ENCODE measurements around the genes IFIT2, IFIT1B, IFIT1, PANK1, KIF20B, RPP30 and TNKS2.

DNA sequence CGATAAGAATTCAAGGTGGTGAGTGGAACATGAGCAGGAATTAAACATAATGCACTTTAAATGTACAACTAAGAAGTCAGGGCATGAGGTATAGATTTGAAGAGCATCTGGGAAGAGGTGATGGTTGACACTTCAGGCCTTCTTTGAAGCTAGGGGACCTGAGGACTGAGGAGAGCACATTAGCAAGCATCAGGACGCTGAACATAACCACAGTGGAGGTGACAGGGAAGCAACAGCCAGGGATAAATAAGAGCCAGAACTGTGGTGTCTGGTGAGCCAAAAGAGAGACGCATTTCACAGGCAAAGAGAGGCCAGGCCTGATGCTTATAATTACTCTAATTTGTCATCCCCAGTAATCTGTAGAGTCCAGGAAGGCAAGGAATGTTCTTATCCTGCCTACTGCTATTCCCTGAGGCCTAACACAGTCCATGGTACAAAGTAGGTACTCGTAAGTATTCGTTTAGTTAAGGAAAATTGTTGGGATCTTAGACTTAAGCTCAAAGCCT, 10.4 kb upstream of the FAS start:
- PRO-cap = no peak
- RAMPAGE, long total RNA, 4 experiments = no peak in any of the 4 experiments

DNA sequence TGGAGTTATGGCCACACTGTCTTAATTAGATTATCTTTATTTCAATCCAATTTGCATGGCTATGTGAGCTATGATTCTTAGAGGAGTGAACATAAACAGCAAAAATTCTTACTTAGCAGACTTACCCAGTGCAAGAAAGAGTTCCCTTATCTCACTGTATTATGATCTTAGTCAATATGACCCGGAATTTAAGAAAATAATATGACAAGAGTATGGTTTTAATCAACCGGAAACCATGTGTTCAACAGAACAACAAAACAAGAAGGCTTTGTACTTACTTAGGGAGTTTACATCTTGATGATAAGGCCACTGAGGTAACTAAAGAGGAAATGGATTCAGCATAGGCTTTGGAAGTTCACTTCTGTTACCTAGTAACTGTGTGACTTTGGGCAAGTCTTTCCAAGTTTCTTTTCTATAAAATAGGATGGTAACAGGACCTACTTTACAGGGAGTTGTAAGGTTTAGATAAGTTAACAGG, 7.4 kb upstream of the FAS start:
- PRO-cap = no peak
- RAMPAGE, long total RNA, 4 experiments = no peak in any of the 4 experiments

GRCh38 chr10:88989867-88990331, 699 bp upstream of the FAS start:
- PRO-cap = unidirectional peak, plus-strand start at chr10:88990216; unidirectional peak, plus-strand start at chr10:88990283
- RAMPAGE, long total RNA, 4 experiments = no peak in any of the 4 experiments

- PRO-cap = unidirectional peak, minus-strand start at chr10:89001583
- RAMPAGE, long total RNA, 4 experiments = no peak in any of the 4 experiments
Observed at GRCh38 chr10:89001081-89002335, 10.9 kb downstream of the FAS start.

- PRO-cap = bidirectional peak, plus-strand start at chr10:89302049, minus-strand start at chr10:89301871; unidirectional peak, minus-strand start at chr10:89302105
- RAMPAGE, long total RNA, 4 experiments = start-site peak on the plus strand in 3 of 4 experiments, at chr10:89301954-89302049 at its widest, 9 to 47 reads per replicate
Observed at GRCh38 chr10:89301649-89302573, at the start of gene IFIT2. Gene IFIT2, plus strand, starts transcription at chr10:89302046.

DNA sequence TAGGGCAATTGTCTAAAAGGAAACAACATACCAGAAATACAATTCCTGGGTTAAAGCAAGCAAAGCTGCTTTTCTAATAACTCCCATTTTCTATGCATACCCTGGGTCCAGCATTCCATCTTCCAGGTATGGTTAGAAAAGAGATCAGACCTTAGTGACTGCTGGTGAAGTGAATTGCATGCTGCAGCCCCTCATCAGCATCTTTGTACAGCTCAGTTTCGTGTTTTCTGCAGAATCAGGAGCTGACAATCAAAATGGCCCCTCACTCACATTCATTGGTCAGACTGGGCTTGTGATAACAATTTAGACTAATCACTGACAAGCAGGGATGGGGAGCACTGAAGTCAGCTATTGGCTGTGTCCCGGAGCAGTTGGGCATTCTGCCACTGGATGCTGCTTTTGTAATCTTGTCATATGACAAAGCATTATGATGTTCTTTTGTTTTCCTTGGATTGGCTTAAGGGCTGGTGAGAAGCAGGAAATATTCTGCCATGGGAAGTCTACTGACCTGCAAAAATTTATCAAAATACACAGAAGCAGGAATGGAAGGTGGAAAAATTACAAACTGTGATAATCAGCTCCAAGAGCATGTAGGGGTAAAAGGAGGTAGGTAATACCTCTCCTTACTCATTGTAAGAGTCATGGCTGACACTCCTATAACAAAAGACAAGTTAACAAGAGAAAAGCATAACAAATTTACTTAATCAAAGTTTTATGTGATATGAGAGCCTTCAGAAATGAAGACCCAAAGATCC, 14.8 kb downstream of the IFIT3 start:
- PRO-cap = no peak
- RAMPAGE, long total RNA, 4 experiments = no peak in any of the 4 experiments

DNA sequence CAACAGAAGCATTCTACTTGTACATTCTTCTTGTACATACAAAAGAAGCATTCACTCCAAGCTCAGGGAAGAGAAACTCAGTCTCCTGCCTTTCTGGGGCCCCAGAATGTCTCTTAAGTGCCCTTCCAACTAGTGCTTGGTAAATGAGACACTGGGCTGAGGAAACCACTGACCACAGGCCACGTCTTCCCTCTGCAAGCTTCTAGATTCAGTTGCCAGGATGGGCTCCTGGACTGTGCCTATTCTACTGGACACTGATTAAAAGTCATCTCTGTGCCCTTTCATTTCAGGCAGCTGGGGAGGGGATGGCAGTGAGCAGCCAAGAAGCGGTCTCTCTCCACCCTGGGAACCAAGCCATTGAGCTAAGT, 8.7 kb upstream of the IFIT1B start:
- PRO-cap = no peak
- RAMPAGE, long total RNA, 4 experiments = no peak in any of the 4 experiments

GRCh38 chr10:89377801-89378331, at the start of gene IFIT1B:
Gene IFIT1B, plus strand, starts transcription at chr10:89378056.
- PRO-cap = no peak
- RAMPAGE, long total RNA, 4 experiments = no peak in any of the 4 experiments

GRCh38 chr10:89392113-89392830, at the start of gene IFIT1:
Gene IFIT1, plus strand, starts transcription at chr10:89392623.
- PRO-cap = unidirectional peak, plus-strand start at chr10:89392651
- RAMPAGE, long total RNA, 4 experiments = start-site peak on the plus strand in 2 of 4 experiments, at chr10:89392621-89392651 at its widest, 30 to 42 reads per replicate

- PRO-cap = no peak
- RAMPAGE, long total RNA, 4 experiments = no peak in any of the 4 experiments
Observed at GRCh38 chr10:89602165-89602564, 42.9 kb downstream of the PANK1 start.

GRCh38 chr10:89644875-89645419, at the start of gene PANK1:
Gene PANK1, minus strand, starts transcription at chr10:89645242.
- PRO-cap = unidirectional peak, minus-strand start at chr10:89645215; unidirectional peak, minus-strand start at chr10:89645255
- RAMPAGE, long total RNA, 4 experiments = no peak in any of the 4 experiments

GRCh38 chr10:89701038-89702036, at the start of gene KIF20B:
Gene KIF20B, plus strand, starts transcription at chr10:89701590.
- PRO-cap = bidirectional peak, plus-strand start at chr10:89701617, minus-strand start at chr10:89701386; unidirectional peak, minus-strand start at chr10:89701864
- RAMPAGE, long total RNA, 4 experiments = start-site peak on the plus strand in 2 of 4 experiments, at chr10:89701516-89701638 at its widest, 28 to 43 reads per replicate

DNA sequence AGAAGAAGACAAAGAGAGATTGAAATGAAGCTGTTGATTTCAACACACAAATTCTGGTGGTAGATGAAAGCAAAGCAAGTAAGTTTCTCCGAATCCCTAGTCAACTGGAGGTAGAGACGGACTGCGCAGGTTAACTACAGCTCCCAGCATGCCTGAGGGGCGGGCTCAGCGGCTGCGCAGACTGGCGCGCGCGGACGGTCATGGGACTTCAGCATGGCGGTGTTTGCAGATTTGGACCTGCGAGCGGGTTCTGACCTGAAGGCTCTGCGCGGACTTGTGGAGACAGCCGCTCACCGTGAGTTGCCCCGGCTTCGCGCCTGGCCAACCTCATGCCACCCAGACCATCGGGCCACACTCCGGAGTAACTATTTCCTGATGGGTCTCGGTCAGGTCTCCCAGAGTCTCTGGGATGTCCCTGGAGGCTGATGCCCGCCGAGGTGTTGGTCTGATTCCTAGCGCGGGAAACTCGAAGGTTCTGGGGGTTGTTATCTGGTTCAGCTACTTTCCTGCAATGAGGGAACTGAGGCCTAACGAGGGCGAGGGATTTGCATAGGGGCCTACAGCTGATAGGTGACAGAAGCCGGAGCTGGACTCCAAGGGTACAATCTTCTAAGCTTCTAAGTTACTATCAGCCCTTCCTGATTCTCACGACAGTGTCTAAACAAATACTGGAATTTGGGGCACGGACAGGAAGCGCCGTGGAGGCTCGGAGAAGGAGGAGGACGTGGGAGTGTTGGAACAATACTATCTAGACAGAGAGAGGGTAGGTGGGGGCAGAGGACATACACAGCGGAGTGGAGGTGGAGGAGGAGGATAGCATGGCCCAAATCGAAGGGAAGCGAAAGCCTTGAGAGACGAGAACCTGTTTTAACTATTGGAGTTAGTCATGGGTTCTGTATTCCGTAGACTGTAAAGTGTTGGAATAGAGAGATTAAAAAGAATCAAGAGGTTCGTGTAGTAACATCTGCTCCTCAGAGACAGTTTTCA, at the start of gene RPP30:
Gene RPP30, plus strand, starts transcription at position 201 of the 987 bp plus-strand sequence.
- PRO-cap = bidirectional peak, plus-strand start at position 201 of the sequence, minus-strand start at position 106 of the sequence
- RAMPAGE, long total RNA, 4 experiments = start-site peak on the plus strand in 4 of 4 experiments, centred at positions 200 to 209 of the sequence, 31 to 218 reads per replicate

DNA sequence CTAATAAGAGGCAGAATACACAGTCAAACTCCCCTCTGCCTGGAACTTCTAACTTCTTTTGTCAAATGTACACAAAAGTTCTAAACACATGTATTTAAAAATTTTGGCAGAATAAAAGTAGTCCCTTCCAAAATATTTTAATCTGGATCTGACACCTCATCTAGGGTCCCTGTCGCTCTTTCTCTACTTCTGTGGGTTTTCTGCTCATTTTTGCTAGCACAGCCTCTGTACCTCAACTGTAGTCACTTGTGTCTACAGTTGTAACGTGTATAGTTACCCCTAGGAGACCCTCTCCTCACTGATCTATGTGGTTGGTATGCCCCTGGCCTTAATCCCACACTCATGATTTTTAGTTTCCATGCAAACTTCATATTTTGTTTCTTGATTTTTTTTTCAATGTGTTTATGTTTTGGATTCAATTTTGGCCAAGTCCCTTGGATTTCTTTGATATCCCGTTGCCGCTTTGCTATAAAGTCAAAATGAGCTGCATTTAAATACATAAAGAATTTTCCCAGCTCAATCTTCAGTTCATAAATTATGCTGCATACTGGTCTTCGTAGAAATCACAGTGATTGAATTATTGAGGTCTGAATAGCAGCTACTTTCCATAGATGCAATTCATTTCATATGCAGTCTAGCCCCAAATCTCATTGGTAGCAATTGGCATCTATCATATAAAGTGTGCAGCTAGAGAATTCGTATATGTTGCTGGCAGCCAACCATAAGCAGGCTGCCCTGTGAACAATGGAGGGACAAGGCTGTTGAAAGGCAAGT, 4.0 kb downstream of the ANKRD1 start:
- PRO-cap = no peak
- RAMPAGE, long total RNA, 4 experiments = no peak in any of the 4 experiments

DNA sequence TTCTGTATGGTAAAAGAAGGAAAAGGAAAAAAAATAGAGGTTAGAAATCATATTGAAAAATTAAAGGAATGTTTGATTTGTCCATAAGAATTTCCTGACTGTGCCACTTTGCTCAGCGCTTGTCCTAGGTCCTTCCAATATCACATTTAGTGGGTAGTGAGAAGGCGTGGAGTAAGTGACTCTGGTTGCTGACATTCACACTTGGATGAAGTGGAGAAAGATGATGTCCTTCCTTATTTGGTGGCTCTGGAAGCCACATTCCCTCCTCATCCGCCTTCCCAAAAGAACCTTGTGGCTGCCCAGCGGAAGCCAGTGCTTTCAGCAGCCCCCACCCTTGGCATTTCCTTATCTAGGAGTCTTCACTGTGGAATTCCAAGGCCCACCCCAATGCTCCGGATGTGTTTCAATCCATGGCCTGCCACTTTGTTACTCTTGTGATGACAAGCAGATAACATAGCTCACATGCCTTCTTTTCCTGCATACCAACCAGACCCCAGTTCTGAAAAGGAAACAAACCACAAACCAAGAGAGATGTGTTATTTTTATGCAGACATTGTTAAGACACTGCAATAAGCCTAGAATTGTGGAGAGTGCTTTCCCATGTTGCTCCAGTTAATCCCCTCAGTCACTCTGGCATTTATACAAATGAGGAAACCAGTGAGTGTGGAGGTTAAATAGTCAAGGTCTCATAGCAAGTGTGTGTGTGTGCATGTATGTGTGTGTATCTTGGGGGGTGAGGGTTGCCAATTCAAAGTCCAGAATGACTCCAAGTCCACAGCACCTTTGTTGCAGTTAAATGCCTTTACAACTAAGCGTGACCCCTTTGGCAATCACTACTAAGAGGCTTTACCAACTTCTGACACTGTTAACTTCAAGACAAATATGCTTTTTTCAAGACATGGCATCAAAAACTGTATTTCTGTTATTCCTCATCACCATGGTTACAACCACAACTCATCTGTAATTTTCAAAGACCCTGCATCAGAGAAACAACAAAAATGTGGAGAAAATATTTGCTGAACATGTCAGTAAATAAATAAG, 10.3 kb upstream of the ANKRD1 start:
- PRO-cap = no peak
- RAMPAGE, long total RNA, 4 experiments = no peak in any of the 4 experiments

- PRO-cap = no peak
- RAMPAGE, long total RNA, 4 experiments = start-site peak on the plus strand in 1 of 4 experiments, at chr10:91245510-91245646 at its widest, 5 reads per replicate
Observed at GRCh38 chr10:91245310-91246017, 25.0 kb downstream of the PCGF5 start.

DNA sequence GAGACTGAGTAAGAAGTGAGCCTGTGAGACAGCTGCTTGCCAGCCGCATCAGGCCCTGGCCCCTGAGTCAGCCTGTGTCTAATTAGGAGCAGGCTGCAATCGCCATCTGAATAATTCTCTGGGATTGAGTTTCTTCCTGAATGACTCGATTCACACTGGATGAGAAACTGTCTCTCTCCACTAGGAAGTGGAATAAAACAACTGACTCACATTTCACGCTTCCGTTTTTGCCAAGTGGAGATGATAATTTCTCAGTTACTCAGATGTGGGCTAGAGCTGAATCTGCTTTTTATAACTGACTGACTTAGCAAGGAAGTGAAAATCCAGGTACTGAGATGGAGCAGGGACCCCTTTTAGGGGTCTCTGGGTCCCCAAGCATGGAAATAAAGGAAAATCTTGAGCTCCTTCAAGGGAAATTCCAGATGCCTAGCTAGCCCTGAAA, 69.1 kb upstream of the HECTD2 start:
- PRO-cap = no peak
- RAMPAGE, long total RNA, 4 experiments = no peak in any of the 4 experiments

- PRO-cap = no peak
- RAMPAGE, long total RNA, 4 experiments = no peak in any of the 4 experiments
Observed at GRCh38 chr10:91604562-91605325, 28.1 kb downstream of the PPP1R3C start.

DNA sequence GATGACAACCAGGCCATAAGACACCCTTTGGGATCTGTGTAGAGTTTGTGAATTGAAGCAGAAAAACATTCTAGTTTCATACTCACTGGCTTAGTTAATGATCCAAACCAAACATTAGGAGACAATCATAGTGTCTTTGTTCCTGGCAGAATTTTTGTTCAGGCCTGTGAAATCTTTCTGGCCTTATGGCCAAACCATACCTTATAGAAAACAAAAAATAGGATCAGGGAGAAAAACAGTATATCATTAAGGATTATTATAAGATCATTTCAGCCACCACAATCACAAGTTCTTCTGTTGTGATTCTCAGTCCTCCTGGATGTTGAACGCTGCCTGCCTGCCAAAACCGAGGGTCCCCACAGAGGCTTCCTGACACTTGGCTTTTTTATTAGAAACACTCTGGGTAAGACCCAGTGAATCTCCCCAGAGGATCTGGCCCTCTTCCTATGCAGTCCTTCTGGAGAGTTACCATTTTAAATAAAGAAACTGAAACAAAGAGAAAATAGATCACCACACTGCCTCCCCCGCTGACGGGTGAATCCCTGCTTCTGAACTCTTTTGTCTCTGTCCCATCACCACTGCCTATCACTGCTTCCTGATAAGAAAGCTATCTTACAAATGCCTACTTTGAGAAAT, 79.3 kb upstream of the PPP1R3C start:
- PRO-cap = no peak
- RAMPAGE, long total RNA, 4 experiments = no peak in any of the 4 experiments

DNA sequence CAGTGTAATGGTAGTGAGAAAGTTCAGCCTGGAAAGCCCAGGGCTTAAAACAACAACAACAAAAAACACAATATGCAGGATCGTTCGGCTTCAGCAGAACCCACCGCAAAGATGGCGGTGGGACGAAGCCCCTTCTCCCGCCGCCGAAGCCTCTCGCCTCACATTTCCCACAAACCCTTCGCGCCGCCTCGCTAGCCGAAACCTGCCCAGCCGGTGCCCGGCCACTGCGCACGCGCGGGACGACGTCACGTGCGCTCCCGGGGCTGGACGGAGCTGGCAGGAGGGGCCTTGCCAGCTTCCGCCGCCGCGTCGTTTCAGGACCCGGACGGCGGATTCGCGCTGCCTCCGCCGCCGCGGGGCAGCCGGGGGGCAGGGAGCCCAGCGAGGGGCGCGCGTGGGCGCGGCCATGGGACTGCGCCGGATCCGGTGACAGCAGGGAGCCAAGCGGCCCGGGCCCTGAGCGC, at the start of gene TNKS2:
Gene TNKS2, plus strand, starts transcription at position 294 of the 464 bp plus-strand sequence.
- PRO-cap = bidirectional peak, plus-strand start at position 317 of the sequence, minus-strand start at position 166 of the sequence
- RAMPAGE, long total RNA, 4 experiments = start-site peak on the minus strand in 1 of 4 experiments, centred at position 190 of the sequence, 5 reads per replicate

All from suprapubic skin (tissue), 4 donors.